ENCODE data around the gene HABP2.

GRCh38 chr10:112413112-112413518, 33.6 kb downstream of the ZDHHC6 start:
- PRO-cap, result no peak

DNA sequence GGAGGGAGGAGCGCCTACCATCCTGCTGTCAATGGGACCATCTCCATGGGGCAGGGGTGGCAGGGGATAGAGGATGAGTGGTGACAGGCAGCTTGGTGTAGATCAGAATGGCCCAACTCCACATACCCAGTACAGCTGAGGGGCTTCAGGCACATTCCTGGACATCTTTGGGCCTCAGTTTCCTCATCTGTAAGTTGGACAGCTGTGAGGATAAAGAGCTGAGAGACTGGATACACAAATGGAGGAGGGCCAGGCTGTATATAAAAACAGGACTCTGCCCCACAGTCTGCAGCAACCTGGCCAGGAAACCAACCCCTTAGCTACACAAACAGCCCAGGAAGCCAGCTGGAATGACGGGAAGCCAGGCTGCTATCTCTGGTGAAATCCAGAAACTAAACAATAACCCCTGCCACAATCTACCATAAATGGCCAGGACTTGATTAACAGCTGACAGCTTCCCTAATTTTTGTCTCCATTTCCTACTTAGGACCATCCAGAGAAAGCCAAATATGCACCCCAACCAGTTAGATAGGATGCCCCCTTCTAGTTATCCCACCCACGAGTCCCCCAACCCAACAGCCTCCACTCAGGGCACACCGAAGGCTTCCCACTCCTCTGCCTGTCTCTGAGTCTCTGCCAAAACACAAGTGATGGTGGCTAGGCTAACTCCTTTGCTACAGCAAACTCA, 110.1 kb upstream of the TCF7L2 start:
- PRO-cap, result no peak

GRCh38 chr10:112958176-112958805, 8.2 kb downstream of the TCF7L2 start:
- PRO-cap, result no peak

DNA sequence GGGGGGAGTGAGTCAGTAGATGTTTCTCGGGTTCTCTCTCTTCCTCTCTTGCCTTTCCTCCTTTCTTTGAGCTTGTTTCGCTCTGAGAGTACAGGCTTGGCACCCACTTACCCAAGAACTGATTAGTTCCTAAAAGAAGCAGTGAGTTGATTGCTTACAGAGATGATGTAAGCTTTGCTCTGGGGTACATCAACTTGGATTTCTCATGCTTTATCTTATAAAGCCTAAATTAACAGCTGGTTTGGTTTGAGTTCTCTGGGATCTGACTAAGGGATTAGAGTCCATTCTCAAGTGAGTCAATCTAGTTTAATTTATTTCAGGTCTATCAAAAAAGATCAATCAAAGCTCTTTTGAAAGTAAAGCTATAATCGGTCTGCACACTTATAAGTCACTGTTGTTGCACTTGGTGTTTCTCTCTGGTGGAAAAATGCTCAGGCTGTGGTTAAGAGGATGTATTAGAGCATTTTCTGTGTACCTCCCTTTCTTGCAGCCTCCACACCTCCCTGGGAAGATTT, 36.2 kb downstream of the TCF7L2 start:
- PRO-cap, result no peak

DNA sequence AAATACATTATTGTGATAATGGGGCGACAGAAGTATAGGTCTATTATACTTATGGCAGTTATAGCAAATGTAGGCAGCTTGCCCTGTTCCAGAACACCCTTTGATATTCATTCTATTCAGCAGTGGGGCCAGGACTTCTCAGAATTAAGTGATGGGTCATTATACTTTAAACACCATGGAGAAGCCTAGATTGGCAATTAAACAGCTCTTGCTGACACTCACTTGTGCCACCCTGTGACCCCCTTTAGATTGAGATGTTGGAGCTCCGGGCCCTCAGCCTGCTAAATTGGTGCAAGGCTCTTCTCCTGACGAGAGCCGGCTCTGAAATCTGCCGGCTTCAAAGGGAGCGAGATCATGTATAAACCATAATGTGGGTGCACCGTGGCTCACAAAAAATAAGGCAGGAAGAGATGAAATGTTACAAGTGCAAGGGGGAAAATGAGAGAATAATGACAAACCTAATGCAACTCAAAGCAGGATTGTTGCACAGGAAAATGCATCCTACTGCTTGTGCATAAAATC, 198.0 kb downstream of the TCF7L2 start:
- PRO-cap, result no peak

DNA sequence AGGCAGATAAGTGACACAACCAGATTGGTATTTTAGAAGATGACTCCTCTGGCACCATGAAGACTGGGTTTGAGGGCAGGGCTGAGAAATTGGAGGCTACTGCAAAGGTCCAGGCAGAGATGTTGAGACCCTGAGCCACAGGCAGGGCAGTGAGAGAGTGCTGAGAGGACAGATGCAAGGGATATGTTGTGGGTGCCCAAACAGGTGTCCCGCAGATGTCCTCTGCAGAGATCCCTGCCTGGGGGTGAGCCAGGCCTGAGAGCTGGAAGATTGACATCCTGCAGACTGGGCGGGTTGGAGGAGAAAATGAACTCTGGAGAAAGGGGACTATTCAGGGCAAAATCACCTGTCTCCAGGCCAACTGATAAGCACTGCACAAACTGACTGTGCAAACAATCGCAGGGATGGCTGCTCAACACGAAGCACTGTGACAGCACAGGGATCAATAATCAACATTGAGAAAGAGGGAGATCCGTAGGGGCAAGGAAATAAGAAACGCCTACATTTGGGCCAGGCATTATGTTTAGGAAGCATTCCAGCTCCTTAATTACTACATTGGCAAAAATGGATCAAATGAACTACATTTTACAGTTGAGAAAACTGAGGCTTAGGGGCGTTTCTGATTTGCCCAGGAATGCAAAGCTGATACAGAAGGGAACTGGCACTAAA, 11.7 kb upstream of the HABP2 start:
- PRO-cap, result no peak

- PRO-cap, result no peak
Observed at GRCh38 chr10:113552707-113553227, at the start of gene HABP2. TSS of gene HABP2 (plus strand) at chr10:113553053.

DNA sequence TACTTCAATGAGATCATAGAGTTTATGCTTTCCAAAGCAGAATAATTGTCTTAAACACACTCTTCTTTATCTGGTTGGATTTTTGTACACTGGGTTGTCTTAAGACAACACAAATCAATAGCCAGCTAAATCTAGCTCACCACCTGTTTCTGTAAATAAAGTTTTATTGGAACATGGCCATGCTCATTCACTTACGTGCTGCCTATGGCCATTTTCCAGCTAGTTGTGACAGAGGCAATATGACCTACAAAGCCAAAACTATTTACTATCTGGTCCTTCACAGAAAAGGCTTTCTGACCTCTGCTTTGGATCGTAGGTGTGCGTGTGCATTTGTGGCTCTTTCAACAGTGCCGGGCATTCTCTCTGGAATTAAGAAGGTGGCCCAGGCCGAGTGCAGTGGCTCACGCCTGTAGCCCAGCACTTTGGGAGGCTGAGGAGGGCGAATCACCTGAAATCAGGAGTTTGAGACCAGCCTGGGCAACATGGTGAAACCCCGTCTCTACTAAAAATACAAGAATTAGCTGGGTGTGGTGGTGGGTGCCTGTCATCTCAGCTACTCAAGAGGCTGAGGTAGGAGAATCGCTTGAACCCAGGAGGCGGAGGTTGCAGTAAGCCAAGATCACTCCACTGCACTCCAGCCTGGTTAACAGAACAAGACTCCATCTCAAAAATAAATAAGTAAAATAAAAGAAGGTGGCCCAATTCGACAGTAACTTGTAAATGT, 45.4 kb downstream of the NRAP start:
- PRO-cap, result no peak

- PRO-cap, result no peak
Observed at GRCh38 chr10:113663109-113663467, 753 bp downstream of the NRAP start.

GRCh38 chr10:114040986-114041360, 2.7 kb upstream of the ADRB1 start:
- PRO-cap, result no peak

DNA sequence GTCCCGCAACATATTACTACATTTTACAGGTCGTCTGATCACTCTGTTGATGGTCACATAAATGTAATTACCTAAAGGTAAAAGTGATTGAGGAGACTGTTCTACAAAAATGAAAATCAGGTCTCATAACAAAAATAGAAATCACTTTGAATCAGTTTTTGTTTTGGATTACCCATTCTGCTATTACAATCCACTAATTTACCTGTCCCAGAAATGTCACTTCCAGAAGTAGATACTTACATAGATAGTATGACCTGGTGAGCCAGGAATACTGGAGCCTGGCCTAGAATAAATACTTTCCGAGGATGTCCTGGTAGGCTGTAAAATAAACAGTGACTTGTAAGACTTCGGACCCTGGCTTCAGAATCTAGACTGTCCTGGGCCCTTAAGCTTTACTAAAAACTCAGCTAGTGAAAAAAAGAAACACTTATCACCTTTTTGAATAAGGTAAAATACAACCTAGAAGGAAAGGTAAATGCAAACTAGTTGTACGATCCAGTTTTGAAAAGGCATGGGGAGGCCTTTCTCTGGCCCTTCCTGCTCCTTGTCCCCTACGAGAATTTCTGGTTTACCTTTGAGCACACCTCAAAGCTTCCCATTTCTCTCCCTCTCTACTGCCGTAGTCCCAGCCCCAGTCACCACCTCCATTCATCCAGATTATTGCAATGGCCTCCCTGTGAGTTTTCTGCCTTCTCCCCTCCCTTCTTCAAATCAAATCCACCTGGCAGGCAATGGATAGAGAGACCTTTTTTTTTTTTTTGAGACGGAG, 69.5 kb upstream of the AFAP1L2 start:
- PRO-cap, result no peak

- PRO-cap, result no peak
Observed at GRCh38 chr10:114517618-114518489, 113.6 kb upstream of the AFAP1L2 start.

DNA sequence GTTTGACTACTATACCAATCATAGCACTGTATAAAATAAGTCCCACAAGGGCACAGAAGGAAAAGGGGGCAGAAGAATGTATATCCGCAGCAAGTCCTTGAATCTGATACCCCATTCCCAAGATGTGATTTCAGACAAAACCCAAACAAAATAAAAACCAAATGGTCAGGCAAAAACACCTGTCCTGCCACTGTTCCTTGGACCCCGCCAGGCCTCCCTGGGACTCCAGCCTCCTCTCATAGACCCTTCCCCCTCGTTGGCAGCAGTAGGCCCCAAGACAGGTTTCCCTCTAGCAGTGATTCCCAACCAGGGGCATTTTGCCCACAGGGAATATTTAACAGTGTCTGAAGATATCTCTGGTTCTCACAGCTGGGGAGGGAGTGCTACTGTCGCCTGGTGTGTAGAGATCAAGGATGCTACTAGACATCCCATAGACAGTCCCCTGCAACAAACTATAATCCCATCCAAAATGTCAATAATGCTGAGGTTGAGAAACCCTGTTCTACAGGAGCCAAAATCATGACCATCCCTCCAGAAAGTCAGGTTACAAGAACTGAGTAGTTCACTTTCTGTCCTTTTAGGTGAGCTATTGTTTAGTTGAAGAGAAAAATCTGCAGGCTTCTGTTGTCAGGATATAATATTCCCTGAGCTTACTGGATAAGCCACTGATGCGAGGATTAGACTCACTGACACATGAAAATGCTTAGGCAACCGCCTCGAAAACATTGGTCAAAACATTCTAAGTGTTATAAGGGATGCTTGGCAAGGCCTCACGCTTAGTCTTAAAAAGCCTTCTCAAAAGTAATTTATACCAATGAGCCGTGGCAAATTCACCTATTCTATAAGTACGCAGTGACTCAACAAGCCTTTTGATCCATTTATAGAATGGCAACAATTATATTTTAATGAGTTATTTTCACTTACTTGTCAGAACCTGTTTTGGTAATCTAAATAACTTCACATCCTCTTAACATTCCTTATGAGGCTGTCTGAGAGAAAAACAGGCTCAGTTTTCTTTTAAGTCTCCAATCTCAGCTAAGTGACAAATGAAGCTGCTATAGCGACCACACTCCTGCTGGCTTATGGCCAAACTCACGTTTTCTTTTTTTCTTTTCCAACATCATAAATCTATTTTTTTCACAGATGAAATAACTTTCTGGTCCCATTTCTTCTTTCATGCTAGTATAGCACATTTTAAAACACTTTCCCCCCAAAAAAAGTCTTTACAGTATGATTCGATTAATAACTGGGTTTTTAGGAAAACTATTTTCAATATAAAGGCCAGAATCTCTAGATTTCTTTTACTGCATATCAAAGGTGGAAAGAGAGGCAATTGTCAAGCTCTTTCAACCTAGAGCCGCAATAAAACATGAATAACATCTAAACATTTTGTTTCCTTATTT, 120.9 kb upstream of the AFAP1L2 start:
- PRO-cap, result no peak

GRCh38 chr10:114552086-114552671, 105.9 kb downstream of the ABLIM1 start:
- PRO-cap, result no peak

DNA sequence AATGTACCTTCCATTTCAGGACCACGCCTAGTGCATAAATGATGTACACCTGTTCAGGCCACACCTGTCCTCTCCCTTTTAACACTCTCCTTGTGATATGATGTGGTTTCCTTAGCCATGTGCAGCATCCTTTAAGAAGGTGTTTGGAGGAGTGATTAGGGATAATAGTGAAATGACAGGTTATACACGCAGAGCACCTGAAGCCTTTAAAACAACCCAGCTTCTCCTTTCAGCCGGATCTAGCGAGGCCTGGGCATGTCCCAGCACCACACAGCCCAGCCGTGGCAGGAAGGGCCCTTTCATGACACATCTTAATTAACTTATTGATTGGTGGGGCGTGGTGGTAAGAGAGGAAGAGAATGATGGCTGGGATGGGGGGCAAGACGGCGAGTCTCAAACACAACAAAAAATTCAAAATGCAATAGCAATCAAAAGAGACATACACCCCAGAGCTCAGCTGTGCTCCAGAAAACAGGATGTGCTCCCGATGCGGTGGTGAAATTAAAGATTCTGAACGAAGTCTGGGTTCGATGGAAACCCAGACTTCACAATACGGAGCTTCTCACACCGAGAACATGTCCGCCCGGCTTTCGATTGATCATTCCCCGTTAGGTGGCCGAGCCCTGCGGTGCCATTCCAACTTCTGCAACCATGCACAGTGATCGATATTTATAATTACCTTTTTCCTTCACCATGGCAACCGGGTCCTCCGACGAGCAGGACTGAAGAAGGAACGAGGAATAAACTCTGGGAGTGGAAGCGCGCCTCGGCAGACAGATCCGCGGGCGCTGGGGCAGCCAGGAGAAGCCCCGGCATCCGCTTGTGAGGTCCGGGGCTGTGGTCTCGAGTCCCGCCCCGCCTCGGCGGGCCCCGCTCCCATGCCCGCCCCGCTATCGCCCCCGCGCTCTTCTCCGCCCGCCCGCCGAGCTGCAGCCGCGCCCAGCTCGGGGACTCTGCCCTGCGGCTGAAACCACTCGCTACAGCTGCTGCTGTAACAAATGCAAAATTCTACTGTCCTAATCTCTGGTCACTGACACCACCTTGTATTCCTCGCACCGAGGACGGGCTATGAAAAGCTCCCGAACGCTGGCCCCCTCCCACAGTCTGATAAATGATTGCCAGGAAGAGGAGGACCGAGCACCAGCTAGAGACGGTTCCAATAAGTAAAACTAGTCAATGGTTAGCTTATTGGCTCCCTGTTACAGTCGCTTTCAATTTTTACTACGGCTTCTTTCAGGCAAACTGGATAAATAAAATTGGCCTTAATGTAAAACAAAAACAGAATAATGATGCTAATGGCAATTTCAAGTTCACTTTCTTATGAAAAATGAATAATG, 26.4 kb downstream of the ABLIM1 start:
- PRO-cap, result bidirectional peak, plus-strand start at position 968 of the sequence, minus-strand start at position 845 of the sequence

GRCh38 chr10:114647340-114647873, 10.7 kb downstream of the ABLIM1 start:
- PRO-cap, result no peak

DNA sequence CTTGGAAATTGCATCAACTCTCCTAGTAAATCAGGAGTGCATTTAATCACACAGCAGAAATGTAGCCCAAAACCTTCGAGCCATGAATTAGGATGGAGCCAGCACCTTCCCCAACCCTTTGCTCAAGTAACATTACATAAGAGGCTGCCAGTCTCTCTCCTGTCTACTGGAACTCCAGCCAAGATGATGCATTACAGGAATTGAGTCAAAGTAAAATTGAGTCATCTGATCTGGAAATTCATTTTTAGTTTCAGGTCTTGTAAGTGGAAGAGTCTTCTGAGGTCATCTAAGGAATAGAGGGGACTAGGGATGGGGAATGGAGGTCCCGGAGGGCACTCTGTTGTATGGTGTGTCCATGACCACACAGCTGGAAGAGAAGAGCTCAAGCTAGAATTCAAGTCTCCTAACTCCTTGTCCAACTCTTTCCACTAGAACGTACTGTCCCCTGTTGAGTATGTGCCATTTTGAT, 69.6 kb upstream of the FHIP2A start:
- PRO-cap, result no peak

DNA sequence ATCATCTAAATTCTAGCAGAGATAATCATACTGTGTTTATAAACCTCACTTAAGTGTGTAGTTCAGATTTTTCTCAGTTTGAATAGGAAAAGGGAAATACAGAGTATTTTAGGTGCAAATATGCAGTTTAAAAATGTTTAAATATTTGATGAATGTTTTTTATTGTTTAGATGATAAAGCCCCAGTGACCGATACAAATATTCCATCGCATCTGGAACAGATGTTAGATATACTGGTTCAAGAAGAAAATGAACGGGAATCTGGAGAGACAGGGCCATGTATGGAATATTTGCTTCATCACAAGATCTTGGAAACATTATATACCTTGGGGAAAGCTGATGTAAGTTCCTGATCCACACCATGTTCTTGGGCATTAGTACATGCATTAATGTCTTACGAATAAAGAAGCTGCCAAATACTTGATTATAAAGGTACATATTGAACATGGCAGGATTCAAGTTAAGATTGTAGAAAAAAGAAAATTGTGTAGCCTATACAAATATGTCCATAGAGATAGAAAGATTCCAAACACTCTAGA, 11.6 kb downstream of the FHIP2A start:
- PRO-cap, result no peak

- PRO-cap, result no peak
Observed at GRCh38 chr10:116216672-116217146, 56.3 kb downstream of the GFRA1 start.

- PRO-cap, result no peak
Observed at GRCh38 chr10:116274763-116275135, 1.7 kb upstream of the GFRA1 start.